WTC11 (cell line): ENCODE data around the genes MBTPS2, PHEX, PDK3, PCYT1B and POLA1.

DNA sequence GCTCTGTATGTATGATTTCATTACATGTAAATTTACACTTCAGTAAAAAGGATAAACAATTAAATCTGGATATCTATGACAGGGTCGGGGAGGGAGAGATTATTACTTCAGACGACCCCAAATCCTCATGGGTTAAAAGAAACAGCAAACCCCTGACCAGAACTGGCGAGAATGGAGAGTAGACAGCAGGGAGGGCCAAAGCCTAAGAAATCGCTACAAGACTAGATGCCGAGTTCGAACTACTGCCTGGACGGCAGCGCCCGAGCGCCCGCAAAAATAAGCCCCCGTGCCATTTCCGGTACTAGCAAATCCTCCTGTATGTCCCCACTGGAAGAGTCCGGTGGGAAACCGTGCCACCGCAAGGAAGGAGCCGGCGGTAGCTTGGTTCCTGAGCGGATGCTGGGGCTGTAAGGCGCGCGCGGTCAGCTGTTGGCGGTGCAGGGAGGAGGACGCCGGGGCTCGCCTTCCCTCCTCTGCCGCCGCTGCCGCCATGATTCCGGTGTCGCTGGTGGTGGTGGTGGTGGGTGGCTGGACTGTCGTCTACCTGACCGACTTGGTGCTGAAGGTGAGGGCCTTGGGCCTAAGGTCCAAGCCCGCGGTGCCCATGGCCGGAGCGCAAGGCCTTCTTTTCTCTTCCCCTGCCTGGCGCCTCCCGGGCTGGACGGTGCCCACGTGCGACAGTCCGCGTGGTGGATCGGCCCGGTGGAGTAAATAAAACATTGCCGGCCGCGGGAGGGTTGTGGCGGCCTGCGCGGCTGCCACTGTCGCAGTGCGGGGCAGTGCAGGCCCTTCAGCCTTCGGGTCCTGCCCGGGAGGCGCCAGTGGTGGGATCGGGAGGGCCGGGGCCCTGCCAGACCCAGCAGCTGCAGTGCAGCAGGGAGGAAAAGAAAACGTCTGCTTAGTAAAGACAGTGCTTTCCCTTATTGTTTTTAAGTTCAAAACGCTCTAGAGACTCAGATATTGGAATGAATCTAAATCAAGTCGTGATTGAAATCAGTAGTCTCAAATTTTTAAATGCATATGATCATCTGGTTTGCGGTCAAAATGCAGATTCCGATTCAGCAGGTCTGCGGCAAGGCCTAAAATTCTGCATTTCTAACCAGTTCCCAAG, at the start of gene MBTPS2:
MBTPS2 (plus strand) TSS at position 373 of the 1,111 bp plus-strand sequence.
- PRO-cap: bidirectional peak, plus-strand start at position 410 of the sequence, minus-strand start at position 227 of the sequence

GRCh38 chrX:21932368-21932674, 8.2 kb upstream of the SMS start:
- PRO-cap: no peak

- PRO-cap: no peak
Observed at GRCh38 chrX:21996700-21997333, 35.3 kb upstream of the PHEX start.

DNA sequence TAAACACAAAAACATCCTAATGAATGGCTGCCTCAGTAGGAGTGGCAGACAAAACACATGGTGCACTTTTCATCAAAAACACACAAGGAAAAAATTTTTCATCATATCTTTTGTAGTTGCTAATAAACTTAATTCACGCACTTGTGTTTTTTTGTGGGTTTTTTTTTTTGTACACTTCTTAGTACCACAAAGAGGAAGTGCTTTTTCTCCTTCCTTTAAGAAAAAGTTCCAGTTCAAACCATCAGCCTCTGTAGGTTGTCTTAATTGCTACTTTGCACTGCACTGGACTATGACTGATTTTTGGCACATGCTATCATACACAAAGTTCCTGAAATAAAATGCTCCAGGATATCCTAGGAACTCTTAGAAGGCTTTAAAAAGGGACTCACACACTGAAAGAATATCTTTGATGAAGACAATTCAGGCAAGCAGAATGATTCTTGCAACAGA, at the start of gene PHEX:
PHEX (plus strand) TSS at position 263 of the 450 bp plus-strand sequence.
- PRO-cap: no peak

DNA sequence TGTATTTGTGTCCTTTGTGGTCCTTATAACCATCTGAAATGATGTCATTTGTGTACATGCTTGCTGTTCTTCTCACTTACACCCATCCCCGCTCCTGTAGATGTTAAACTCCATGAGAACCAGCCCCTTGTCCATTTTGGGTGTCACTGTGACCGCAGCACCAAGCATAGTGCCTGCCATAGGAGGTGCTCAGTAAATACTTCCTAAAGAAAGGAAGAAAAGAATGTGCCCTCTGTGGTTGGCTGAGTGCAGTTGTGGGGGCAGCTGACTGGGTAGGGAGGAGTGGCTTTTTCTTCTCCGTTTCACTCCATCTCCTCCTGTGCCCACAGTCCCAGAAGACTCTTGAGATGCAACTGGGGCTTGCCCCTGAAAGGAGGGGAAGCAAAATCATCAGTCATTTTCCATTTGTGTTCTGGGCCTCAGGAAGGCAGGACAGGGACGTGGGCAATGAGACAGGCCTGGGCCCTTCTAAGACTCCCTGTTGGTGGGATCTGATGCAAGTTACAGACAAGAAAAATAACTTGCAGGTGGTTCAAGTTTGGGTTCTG, 25.6 kb downstream of the PHEX start:
- PRO-cap: no peak

DNA sequence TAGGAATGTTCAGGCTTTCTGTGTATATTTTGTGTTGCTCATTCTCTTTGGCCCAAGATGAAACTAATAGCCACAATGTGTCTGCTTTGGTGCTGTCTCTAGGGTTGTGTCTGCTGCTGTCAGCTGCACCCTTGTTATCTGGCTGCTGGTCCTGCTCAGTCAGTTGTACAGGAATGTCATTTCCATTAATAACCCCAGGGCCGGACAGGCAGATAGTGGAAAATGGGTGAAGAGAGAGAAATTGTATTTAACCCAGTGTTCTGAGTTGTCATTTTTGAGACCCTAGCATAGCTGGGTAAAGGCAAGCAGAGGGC, 115.1 kb downstream of the PHEX start:
- PRO-cap: no peak

DNA sequence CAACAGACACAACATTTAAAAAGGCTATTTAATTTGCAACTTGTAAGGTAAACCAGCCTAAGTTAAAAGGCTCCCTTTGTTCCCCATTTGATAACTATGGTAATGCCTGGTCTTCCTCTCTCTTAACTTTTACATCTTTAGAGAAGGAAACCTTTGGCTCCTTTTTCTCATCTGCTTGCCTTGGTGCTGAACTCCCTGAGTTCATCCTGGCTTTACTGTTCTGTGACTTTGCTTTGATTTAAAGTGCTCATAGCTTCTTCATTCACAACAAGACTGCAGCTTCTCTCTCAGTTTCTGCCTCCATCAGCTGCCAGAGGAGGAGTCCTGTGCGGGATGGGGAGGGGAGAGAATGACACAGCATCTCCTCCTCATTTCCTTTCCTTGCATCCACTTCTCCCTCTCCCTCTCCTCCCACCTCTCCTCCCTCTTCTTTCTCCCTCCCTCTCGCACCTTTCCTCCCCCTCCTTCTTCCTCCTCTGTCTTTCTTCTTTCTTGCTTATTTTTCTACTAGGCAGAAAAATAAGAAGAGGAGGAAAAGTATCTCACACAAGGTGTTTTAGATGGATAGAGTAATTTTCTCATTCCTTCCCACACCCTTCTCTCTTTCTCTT, 42.0 kb downstream of the CBLL2 start:
- PRO-cap: unidirectional peak, minus-strand start at position 351 of the sequence

GRCh38 chrX:23668473-23668761, 1.1 kb downstream of the PRDX4 start:
- PRO-cap: no peak

DNA sequence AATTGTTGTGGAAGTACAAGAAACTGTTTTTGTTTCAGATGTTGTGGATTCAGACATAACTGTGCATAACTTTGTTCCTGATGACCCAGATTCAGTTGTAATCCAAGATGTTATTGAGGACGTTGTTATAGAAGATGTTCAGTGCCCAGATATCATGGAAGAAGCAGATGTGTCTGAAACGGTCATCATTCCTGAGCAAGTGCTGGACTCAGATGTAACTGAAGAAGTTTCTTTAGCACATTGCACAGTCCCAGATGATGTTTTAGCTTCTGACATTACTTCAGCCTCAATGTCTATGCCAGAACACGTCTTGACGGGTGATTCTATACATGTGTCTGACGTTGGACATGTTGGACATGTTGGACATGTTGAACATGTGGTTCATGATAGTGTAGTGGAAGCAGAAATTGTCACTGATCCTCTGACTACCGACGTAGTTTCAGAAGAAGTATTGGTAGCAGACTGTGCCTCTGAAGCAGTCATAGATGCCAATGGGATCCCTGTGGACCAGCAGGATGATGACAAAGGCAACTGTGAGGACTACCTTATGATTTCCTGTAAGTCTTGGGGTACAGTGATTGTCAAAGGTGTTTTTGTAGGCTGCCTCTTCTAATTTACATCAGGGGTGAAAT, 29.8 kb downstream of the ZFX start:
- PRO-cap: no peak

GRCh38 chrX:24231050-24231591, 81.6 kb downstream of the ZFX start:
- PRO-cap: no peak

DNA sequence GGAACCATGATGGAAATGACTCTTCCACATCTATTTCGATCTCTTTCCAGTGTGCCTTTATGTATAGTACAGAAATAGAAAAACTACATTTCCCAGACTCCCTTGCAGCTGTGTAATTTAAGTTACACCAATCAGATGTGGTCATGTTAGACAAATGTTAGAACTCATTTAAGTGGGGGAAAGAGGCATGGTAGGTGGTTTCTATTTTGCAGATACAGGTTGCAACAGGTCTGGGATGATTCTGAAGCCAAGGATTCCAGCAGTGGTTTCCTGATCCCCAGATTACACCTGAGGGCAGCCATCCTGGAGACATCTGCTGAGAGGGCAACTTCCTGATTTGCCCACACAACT, 38.7 kb upstream of the PDK3 start:
- PRO-cap: no peak

- PRO-cap: bidirectional peak, plus-strand start at chrX:24465323, minus-strand start at chrX:24465068; bidirectional peak, plus-strand start at chrX:24465543, minus-strand start at chrX:24465550
Observed at GRCh38 chrX:24464961-24465592, at the start of gene PDK3. Gene PDK3, plus strand, starts transcription at chrX:24465286.

DNA sequence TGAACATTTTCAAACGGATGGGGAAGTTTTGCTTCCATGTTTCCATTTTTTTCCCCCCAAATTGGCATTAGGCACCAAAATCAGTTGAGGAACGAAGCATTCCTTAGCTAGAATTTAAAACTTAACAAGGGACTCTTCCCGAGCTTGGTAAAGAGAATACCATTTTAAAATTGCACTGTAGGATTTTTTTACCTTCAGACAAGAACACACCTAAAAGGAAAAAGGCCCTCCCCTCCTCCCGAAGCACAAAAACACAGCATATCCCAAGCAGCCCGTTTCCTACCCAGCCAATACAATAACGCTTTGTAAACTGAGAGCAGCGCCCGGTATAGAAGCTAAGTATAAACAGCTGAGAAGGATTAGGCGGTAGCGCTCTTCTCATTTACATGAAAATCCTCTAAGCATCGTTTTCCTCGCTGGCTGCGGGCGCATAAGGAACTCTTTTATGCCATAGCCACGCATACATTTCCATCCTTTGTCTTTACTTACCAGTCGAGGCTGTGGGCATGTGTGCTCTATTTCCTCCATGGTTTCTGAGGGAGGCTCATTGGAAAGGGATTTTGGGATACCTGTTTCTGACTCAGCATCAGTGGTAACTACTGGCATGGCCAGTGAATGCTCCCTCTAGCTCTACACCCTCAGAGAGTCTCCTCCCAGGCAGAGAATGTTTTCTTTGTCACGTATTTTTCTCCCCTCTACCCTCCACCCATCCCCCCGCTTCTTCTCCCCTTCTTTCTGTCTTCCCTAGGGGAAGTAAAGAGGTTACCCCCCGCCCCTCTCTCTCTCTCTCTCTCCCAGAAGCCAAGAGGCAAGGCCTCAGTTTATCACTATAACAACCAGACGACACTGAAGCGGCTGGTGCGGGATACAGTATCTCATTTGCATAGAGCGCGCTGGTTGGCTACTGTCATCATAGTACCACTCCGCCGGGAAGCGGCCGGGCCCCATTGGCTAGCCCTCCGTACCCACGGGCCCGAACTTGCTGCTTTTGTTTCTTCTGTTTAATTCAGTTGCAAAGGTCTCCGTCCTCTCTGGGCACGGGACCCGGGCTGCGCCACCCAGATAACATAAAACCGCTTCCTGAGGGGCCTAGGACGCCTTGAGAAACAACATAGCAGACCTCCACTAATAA, at the start of gene PCYT1B:
PCYT1B (minus strand) TSS at position 848 of the 1,132 bp plus-strand sequence.
- PRO-cap: bidirectional peak, plus-strand start at position 471 of the sequence, minus-strand start at position 312 of the sequence; bidirectional peak, plus-strand start at position 1,009 of the sequence, minus-strand start at position 656 of the sequence

DNA sequence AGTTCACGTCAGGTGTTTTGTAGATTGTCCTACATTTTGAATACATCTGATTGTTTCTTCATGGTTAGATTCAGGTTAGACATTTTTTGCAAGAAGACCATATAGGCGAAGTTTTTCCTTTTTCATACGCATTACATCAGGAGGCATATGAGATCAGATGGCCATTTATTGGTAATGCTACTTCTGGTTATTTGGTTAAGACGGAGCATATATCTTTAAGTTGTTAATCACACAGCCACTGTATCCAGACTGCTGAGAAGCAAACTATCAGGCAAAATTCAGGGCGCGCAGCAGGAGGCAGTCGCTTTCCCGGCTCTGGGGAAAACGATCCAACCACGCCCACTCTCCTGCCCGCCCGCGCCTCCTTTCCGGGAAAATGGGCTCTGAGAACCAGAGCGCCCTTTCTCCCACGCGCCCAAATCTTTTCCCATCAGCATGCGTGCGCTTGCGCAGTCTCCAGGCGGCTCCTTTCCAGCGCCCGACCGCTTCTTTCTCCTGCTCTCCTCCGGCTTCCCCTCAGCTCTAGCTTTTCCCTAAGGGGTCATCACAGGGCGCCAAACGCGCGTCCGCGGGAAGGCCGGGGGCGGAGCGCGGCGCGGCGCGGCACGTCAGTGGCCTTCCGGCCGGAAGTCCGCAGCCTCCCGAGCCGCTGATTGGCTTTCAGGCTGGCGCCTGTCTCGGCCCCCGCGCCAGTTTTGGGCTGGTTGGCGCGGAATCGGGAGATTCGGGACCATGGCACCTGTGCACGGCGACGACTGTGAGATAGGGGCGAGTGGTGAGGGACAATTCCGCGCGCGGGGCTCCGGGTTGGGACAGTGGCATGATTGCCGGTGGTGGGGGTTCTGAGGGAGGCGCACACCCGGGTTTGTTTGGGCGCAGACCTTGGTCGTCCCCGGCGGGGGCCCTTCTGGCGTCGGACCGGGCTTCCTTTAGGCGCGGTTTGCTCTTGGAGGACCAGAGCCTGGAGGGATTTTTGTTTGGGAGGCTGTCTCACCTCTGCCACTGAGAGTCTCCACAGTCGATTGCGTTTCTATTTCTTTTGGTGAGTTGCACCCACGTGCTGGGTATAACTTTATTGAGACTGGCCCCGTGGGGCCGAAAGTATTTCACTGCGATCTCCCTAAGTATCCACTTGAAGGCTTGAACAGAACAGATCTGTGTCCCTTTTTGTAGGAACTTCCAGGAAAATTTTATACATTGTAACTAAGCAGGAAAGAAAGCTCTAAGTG, at the start of gene POLA1:
POLA1 (plus strand) TSS at position 689 of the 1,229 bp plus-strand sequence.
- PRO-cap: unidirectional peak, minus-strand start at position 251 of the sequence; bidirectional peak, plus-strand start at position 692 of the sequence, minus-strand start at position 524 of the sequence

DNA sequence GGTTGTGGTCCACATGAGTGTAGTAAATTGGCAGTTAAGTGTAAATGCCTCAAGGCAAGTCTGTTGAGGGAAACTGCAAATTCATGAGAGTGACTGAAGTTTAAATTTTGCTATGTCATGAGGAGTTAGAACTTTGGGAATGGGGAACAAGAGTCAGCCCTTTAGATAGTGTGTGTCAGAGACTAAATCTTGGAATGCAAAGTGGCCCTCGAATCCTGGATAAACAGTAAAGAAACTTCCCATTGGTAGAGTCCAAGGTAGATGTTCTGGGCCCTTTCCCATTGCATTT, 11.7 kb downstream of the MAGEB5 start:
- PRO-cap: no peak

GRCh38 chrX:26262149-26262629, 46.2 kb downstream of the MAGEB5 start:
- PRO-cap: no peak

GRCh38 chrX:27350504-27351042, 112.6 kb downstream of the PPP4R3C start:
- PRO-cap: no peak

GRCh38 chrX:30302838-30303328, 6.3 kb downstream of the NR0B1 start:
- PRO-cap: no peak

DNA sequence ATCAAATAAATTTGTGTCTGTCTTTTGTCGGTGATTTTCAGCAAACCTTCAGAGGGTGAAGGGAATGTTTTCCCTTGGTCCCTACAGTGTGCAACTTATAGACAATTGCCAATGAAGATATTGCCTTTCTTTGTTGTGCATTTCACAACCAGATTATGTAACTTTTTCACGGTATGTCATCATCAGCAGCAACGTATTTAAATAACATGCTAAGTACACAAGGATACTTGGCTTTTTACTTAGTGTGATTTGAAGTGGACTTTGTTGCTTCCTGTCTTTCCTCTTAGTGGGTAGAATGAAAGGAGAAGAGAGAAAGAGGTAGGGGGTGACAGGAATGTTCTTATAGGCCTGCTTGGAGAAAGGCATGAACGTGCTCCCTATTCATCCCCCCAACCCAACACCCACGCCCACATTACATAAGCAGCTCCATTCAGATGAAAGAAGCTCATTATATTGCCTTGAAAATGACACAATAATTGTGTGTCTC, 25.4 kb upstream of the GK start:
- PRO-cap: no peak

DNA sequence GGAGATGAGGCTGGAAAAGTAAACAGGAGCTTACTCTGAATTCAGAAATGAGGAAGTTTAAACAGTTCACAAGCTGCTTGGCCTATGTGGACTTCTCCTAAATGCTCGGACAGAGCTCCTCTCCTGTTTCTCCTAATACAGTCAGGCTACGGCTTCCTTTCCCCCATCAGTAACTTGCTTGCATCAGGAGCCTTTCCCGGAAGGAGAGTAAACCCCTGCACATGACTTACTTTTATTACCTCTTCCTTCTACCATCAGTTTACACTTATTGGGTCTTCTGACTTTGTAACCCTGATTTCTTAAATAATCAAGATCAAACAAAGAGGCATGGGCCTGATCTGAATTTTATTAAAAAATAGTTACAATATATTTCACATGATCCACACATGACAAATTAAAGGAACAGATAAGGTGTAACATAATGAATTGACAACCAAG, 14.7 kb upstream of the GK start:
- PRO-cap: no peak